Fibroblast of the aortic adventitia (primary cell): Measurements from ENCODE around the gene ZNF770.

- CAGE, long polyA plus RNA: no peak
These were observed 9.1 kb upstream of the AQR start for GRCh38 chr15:34978490-34979150.

- CAGE, long polyA plus RNA: no peak
These were observed 1.0 kb downstream of the ZNF770 start for GRCh38 chr15:34987045-34987493.

DNA sequence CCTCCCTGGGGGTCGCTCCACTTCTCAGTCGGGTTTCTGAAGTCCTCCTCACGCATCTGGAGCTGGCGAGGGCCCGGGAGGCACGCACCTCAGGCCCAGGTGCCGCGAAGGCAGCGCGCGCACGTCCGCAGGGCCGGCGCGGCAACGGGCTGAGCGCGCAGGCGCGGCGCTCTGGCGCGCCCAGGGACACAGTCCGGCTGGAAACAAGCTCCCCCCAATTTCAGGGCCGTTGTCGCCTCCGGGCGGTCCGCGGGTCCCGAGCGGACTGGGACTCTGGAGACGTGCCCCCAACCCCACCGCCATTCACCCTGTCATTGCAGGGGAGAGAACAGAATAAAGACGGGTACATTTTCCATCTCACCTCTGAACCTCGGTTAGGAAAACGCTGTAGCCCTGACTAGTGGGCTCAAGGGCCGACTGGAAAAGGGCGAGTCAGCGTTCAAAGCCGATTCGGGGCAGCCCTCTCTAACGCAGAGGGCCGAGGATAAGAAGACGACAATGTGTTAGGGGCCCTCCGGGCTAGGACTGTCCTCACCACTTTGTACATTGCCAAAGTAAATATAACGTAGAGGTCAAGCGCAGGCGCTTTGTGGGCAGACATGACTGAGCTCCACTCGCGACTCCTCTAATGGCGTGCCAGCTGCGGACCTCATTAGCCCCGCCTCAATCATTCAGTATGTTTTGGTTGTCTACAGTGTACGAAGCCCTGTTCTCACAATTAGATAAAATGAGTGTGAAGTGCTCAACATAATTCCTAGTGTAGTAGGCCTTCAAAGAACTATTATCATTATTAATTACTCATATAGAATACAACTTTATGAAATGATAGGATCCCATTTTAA, at the start of gene ZNF770:
ZNF770 (minus strand) TSS at position 146 of the 842 bp plus-strand sequence.
- CAGE, long polyA plus RNA: no peak

DNA sequence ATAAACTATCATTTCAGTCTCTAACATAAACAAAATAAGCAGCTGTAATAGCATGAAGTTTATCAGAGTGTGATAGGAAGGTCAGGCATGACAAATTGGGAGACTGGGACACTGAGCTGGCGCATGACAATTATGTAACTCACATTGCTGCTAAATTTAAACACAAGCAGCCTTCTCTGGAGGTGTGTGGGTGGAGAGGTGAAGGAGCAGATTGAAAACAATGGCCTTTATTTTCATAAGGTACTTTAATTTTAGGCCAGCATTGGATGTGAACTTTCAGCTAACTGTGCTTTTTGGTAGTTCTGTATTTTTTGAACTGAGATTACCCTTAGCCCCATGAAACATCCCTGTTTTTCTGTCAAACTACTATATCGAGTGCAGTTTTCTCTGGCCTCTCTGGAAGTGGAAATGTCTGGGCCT, 159.9 kb upstream of the DPH6 start:
- CAGE, long polyA plus RNA: no peak

DNA sequence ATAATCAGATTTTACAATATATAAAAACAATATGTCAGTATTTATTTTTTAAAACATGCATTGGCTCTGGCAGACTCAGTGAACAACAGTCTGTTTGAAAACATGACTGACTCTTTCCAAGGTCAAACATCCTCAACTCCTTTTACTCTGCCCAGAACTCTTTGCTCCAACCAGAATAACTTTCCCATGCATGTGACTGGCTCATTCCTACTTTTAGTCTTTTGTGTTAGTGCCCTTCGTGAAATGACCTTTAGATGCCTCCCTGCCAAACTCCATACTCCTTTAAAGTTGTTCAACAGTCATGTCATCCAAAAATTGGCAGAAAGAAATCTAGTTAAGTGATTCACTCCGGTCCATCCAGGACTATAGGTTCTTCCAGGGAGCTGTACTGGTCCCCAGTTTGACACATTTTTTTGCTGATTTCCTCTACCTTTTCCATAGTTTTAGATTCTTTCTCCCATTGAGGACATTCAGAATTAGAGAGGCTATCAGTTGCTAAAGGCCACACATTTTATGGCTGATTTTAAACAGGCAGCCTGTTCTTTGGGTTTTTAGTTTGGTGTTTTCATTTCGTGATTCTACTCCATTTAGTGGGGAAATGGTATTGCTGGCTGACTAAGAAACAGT, 3.4 kb upstream of the CDIN1 start:
- CAGE, long polyA plus RNA: no peak

GRCh38 chr15:36880129-36880669, 220.2 kb downstream of the MEIS2 start:
- CAGE, long polyA plus RNA: no peak

- CAGE, long polyA plus RNA: no peak
These were observed 84.2 kb downstream of the MEIS2 start for GRCh38 chr15:37015914-37016848.

GRCh38 chr15:37019834-37020680, 80.3 kb downstream of the MEIS2 start:
- CAGE, long polyA plus RNA: no peak

GRCh38 chr15:37024221-37024991, 75.9 kb downstream of the MEIS2 start:
- CAGE, long polyA plus RNA: no peak

GRCh38 chr15:37110704-37111182, 10.4 kb upstream of the MEIS2 start:
- CAGE, long polyA plus RNA: no peak

- CAGE, long polyA plus RNA: no peak
These were observed 131.2 kb downstream of the TMCO5A start for GRCh38 chr15:38065710-38066020.

- CAGE, long polyA plus RNA: no peak
These were observed 1.7 kb downstream of the SPRED1 start for GRCh38 chr15:38254045-38254989.

GRCh38 chr15:38264173-38264980, 11.7 kb downstream of the SPRED1 start:
- CAGE, long polyA plus RNA: no peak

DNA sequence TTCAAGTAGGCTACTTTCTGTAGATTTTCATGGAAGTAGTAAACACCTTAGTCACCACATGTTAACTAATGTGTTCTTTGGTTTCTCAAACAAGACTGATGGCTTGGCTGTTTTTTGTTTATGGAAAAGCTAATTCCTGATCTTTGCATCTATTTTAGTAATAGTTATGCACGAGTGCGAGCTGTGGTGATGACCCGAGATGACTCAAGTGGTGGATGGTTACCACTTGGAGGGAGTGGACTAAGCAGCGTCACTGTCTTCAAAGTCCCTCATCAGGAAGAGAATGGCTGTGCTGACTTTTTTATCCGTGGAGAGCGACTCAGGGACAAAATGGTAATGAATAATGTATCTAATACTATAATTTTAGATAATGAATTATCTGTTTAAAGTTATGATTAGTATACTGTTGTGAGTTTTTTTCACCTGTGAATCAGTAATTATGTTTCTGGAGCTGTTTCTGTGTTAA, 46.6 kb downstream of the SPRED1 start:
- CAGE, long polyA plus RNA: no peak

GRCh38 chr15:38696145-38696862, 131.7 kb upstream of the RASGRP1 start:
- CAGE, long polyA plus RNA: no peak

DNA sequence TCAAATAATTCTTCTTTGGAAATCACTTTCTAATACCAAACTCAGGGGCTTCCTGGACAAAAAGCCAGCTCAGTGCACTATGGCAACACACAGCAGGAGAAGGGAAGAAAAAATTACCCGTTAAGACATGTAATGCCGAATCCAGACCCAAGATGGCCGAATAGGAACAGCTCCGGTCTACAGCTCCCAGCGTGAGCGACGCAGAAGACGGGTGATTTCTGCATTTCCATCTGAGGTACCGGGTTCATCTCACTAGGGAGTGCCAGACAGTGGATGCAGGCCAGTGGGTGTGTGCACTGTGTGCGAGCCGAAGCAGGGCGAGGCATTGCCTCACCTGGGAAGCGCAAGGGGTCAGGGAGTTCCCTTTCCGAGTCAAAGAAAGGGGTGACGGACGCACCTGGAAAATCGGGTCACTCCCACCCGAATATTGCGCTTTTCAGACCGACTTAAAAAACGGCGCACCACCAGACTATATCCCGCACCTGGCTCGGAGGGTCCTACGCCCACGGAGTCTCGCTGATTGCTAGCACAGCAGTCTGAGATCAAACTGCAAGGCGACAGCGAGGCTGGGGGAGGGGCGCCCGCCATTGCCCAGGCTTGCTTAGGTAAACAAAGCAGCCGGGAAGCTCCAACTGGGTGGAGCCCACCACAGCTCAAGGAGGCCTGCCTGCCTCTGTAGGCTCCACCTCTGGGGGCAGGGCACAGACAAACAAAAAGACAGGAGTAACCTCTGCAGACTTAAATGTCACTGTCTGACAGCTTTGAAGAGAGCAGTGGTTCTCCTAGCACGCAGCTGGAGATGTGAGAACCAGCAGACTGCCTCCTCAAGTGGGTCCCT, 160.2 kb upstream of the THBS1 start:
- CAGE, long polyA plus RNA: no peak

- CAGE, long polyA plus RNA: no peak
These were observed 112.5 kb upstream of the THBS1 start for GRCh38 chr15:39468219-39468886.

GRCh38 chr15:39581643-39582124, 805 bp downstream of the THBS1 start:
- CAGE, long polyA plus RNA: no peak

GRCh38 chr15:39629820-39630454, 49.1 kb downstream of the THBS1 start:
- CAGE, long polyA plus RNA: no peak

- CAGE, long polyA plus RNA: no peak
These were observed 1.4 kb downstream of the GPR176 start for GRCh38 chr15:39918558-39919143.